ENCODE measurements around a stretch of chr3.

DNA sequence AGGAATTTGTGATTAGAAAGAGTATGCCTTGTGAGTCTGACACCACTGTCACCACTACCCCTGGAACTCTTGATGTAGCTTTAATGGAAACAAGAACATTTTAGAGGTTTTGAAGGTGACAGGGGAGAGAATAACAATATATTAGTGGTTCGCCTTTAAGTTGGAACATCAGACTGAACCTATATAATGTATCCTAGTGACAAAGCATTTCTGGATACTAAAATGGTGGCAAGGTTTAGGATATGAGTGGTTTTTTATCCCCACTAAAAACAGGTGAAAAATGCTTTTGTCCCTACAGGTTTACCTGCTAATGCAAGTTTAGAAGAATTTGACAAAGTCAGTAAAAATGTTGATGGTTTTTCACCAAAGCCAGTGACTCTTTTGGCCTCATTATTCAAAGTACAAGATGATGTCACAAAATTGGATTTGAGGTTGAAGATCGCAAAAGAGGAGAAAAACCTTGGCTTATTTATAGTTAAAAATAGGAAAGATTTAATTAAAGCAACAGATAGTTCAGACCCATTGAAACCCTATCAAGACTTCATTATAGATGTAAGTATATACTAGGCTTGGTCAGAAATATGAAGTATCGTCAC, 20.5 kb downstream of the TRNT1 start:
- RRBS, result no CpG with 5 or more reads among the region's 3 CpGs

DNA sequence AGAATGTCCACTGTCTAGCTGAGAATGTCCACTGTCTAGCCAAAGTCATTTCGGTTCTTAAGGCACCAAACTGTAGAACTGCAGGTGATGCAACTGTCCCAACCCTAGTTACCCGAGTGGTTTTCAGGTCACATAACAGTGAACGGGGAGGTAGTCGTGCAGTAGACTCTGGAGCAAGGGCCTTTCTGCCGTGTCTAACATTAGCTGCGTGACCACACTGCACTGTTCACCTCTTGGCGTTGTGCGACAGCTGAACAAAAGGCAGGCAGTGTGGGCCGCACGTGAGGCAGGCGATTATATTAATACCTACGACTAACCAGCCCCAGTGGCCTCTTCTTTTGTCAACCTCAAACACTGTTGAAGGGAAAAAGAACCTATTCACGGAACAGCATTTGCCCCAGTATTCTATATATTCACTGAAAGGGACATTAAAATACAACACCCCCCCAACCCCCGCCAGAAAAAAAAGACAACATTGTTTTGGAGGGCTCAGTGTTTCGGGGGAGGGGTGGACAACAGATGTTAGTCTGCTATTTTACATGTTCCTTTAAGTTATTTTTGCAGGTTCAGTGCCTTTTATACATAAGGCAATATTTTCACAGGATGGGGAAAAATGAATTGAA, 2.9 kb downstream of the LRRN1 start:
- RRBS, result no CpG with 5 or more reads among the region's 15 CpGs

DNA sequence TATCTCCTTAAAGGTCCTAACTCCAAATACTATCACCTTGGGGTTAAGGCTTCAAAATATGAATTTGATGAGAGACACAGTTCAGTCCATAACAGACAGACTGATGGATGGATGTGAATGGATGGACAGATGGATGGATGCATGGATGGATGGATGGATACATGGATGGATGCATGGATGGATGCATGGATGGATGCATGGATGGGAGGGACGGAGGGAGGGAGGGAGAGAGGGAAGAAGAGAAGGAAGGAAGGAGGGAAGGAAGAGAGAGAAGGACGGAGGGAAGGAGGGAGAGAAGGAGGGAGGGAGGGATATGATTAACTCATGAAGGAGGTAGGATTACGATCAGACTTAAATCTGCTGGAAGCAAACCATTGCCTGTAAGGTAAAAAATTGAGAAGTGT, 192.4 kb downstream of the LRRN1 start:
- RRBS, result no CpG with 5 or more reads among the region's 3 CpGs

DNA sequence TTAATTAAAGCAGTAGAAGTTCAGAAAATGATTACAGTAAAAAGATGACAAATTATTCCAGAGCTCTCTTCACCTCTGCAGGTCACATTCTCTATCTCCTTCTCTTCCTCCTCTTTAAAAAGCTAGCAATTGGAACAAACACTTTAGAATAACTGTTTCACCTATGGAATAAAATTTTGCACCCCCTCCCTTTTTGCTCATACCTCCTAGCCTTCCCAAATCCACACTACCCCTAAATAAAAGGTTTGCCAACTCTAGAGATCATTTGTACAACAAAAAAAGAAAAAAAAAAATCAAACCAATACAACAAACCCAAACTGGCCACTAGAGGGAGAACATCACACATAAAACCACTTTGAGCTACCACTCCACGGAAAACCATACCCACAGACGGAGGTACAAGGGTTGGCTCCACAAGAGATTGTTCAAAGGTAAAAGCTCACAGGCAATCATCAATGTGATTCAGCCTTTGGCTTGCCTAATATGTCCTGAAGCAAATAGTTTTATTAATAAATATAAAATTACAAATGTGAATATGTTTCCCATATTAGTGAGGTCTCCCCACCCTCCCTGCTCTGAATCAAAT, 47.6 kb downstream of the SETMAR start:
- RRBS, result no CpG with 5 or more reads among the region's 2 CpGs

DNA sequence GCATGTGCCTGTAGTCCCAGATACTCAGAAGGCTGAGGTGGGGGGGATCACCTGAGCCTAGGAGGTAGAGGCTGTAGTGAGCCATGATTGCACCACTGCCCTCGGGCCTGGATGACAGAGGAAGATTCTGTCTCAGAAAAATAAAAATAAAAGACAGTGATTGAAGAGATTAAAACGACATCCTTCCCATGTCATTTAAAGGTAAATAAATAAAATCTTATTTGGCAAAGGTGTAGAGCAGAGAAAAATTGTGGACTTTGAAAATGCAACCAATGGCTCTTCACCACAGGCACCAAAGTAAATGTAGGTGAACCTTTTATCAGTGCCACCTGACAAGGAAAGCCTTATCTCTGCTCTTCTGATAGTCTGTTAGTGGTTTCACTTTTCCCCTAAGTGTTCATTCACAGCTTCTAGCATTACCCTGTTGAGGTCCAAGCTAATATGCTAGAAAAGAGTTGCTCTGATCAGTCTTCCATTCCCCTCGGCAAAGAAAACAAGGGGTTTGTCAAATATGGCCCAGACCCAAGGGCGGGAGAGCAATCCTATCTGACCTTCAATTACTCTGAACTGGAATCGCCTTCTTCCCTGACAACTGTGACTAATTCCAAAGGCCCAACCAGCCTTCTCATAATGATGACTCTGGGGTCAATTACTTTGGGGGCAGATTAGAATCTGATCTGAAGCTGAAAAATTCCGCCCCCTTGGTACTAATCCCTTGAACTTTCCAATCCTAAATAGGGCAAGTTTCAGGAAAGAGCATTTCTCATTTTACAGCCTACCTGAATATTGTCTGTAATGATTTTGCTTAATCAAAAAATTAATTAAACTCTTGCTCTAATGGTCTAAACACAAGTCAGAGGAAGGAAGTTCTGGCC, 52.3 kb downstream of the SETMAR start:
- RRBS, result no CpG with 5 or more reads among the region's 6 CpGs

- RRBS, result 87% methylated on average over 3 of the region's 11 CpGs
Observed at GRCh38 chr3:4512928-4513366, 19.8 kb downstream of the ITPR1 start.

GRCh38 chr3:4688330-4688852, 195.2 kb downstream of the ITPR1 start:
- RRBS, result no CpG with 5 or more reads among the region's 5 CpGs

GRCh38 chr3:4756968-4758059, 221.9 kb upstream of the BHLHE40 start:
- RRBS, result no CpG with 5 or more reads among the region's 13 CpGs

- RRBS, result no CpG with 5 or more reads among the region's 5 CpGs
Observed at GRCh38 chr3:4766906-4767363, 212.3 kb upstream of the BHLHE40 start.

DNA sequence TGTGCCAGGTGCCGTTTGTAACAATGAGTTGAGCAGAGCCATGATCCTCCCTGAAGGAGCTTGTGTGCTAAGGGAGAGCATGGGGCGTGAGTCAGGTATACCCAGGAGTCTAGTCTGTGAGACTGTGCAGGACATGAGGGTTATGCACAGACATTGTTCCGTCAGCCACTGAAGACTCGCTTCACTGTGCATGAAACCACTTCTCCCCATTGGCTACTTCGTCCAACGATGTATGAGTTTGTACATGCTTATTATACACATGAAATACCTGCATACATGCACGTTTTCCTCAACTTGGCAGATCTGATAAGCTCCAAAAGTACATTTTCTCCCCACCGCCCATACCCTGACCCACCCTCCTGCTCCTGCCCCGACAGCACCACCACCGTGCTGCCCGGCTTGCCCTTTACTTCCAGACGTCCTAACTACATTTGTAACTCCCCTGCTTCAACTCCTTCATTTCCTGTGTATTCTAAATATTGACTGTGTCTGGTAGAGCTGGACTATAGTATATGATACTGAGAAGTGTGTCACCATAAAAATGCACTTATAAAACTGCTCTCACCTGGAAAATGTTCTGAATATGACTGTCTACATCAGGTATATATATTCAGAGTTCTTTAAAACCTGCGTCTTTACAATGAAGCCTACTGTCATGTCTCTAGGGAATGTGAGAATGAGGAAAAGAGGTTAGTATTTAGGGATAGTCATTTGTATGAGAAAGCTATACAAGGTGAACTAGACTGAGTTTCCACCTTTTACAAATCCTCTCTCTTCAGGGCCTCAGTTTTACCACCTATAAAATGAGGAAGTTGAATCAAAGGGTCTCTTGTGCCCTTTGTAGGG, 152.2 kb upstream of the BHLHE40 start:
- RRBS, result no CpG with 5 or more reads among the region's 13 CpGs

DNA sequence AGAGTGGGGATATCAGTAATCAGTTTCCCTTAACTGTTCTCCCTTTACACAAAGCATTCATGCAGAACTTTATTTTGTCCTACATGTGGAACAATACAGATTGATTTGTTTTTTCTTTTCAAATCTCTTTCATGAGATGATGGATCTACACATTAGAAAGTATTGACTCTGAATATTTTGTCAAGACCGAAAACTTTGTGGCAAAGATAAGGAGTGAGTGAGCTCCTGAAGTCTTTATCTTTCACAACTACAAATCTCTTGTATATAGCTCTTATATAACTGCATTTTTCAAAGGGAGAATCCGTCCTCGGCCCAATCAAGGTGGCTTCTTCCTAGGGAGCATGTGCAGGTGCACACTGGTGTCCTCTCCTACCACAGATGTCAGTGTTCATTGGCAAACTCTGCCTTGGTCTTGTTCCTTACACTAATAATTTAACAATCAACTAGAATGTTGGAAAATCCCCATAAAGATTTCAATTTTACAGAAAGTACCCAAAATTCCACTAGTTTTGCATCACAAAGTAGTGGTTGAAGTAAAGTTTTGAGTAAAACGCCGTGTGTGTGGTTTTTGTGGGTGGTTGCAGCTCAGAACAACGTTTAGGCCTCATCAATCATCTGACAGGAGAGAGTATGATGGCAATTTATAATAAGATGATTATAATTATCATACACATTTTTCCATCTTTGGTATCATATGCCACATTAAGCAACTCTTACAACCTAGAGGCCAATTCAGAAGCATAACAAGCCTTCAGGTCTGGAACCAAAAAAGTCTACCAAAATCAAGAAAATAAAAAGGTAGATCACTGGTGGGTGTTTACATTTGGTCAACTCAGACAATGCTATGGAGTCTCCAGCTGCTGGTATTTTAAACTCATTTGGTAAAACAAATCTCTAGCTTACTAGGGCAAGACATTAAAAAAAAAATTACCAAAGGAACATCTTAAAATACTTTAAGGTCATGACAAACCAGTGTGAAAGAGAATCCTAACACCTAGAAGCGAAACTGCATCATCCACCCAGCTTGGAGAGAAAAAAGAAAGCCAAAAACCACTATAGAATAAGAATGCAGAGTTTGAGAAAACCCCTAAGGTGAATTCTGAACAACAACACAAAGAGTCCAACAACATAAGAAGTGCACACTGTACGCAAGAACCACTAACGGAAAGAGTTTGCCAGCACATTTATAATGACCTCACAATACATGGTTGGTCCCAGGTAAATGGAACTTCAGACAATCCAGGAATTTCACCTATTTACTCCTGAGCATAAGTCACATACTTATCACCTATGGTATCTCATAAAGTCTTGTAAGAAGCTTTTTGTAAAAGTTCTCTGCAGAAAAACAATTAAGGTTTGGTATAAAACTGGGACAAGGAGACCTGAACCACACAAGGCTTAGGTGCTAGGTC, 128.8 kb upstream of the BHLHE40 start:
- RRBS, result no CpG with 5 or more reads among the region's 9 CpGs

DNA sequence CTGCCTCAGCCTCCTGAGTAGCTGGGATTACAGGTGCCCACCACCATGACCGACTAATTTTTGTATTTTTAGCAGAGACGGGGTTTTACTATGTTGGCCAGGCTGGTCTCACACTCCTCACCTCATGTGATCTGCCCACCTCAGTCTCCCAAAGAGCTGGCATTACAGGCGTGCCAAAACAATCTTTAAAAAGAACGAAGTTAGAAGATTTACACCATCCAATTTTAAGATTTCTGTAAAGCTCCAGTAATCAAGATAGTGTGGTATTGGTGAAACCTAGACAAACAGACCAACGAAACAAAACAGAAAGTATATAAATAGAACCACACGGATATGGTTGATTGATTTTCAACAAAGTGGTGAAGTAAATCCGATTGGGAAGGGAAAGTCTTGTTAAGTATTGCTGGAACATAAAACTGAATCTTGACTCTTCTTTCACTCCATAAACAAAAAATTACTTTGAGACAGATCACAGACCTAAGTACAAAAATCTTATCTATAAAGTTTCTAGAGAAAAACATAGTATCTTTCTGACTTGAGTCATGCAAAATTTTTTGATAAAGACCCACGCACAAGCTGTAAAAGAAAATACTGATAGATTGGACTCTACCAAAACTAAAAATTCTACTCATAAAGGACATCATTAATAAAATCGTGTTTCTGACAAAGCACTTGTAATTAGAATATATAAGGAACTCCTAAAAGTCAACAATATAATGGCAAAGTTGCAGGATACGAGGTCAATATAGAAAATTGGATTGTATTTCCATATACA, 6.0 kb upstream of the BHLHE40 start:
- RRBS, result no CpG with 5 or more reads among the region's 10 CpGs

- RRBS, result 30% methylated on average over 4 of the region's 39 CpGs
Observed at GRCh38 chr3:4976709-4977835, 2.2 kb upstream of the BHLHE40 start.

- RRBS, result no CpG with 5 or more reads among the region's 3 CpGs
Observed at GRCh38 chr3:4981159-4981667, 2.0 kb downstream of the BHLHE40 start.

DNA sequence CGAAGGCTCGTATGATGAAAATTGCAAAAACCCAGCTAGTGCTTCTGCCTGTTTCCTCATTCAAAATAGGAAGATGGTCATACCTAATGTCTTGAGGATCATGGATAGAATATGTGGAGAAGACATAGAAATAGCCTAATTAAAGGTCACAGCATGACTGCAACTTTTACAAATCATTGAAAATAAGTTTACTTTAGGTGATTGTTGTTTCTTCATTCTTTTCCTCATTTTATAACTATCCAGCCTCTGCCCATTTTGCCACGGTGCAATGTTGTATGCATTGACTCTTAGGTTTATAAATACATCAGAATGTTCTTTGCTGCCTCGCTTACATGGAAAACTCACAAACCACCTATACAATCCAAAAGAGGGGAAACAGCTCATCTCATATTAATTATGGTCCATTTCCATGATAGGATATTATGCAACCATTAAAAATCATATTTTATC, 3.0 kb downstream of the BHLHE40 start:
- RRBS, result no CpG with 5 or more reads among the region's 4 CpGs

DNA sequence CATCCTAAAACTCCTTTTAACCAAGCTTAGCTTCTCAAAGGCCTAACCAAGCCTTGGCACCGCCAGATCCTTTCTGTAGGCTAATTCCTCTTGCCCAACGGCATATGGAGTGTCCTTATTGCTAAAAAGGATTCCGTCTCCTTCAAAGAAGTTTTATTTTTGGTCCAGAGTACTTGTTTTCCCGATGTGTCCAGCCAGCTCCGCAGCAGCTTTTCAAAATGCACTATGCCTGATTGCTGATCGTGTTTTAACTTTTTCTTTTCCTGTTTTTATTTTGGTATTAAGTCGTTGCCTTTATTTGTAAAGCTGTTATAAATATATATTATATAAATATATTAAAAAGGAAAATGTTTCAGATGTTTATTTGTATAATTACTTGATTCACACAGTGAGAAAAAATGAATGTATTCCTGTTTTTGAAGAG, 5.4 kb downstream of the BHLHE40 start:
- RRBS, result no CpG with 5 or more reads among the region's 7 CpGs

- RRBS, result 9% methylated on average over 18 of the region's 53 CpGs
Observed at GRCh38 chr3:4986432-4987674, 7.6 kb downstream of the BHLHE40 start.

DNA sequence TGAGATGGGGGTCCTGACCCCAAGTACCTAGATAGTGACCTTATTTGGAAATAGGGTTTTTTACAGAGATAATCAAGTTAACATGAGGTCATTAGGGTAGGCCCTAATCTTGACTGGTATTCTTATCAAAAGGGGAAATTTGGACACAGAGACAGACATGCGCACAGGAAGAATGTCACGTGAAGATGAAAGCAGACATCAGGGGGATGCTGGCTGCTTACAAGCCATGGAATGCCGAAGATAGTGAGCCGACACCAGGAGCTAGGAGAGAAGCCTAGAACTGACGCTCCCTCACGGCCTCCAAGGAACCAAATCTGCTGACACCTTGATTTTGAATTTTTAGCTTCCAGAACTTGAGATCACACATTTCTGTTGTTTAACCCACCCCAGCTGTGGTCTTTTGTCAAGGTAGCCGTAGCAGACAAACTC, 17.1 kb downstream of the BHLHE40 start:
- RRBS, result no CpG with 5 or more reads among the region's 7 CpGs

- RRBS, result no CpG with 5 or more reads among the region's 8 CpGs
Observed at GRCh38 chr3:5002568-5002847, 23.3 kb downstream of the BHLHE40 start.

- RRBS, result no CpG with 5 or more reads among the region's 23 CpGs
Observed at GRCh38 chr3:5122740-5123198, 677 bp downstream of the ARL8B start.

Measured in SK-N-MC (cell line).